Parotid gland (tissue), 1 donor: ENCODE data around the genes MATK and ZFR2.

DNA sequence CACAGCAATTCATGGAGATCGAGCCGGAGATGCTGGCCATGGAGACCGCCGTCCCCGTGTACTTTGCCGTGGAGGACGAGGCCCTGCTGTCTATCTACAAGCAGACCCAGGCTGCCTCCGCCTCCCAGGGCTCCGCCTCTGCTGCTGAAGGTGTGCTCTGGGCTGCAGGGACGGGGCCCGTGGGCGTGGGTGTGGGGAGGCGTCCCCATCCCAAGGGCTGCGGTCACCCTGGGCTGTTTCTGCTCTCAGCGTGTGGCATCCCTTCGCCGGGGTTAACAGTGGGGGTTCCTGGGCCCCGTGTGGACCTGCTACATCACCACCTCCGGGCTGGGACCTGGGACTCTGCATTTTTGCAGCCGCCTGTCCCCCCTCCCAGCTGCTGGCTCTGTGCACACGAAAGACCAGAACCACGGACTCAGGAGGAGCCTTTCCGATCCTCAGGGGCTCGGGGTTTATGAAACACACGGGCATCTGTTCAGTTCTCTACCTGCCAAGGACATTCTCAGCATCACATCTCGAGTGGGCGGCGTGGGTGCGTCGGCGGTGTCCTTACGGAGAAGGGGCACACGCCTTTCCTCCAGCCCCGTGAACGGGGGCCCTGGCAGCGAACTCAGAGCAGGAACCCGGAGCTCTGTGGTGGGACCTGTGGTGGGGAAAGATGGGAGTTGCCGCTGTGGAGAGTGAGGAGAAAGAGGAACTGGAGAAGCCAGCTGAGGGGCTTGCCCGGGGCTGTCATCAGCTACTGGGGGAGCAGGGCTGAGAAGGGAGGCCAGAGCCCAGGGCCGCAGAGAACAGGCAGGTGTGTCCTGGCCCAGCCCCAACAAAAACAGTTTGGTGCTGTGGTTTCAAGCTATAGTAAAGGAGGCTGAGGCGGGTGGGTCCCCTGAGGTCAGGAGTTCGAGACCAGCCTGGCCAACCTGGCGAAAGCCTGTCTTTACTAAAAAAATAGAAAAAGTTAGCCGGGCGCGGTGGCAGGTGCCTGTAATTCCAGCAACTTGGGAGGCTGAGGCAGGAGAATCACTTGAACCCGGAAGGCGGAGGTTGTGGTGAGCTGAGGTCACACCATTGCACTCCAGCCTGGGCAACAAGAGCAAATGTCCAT, 7.9 kb downstream of the NCLN start:
- PRO-cap, result no peak

DNA sequence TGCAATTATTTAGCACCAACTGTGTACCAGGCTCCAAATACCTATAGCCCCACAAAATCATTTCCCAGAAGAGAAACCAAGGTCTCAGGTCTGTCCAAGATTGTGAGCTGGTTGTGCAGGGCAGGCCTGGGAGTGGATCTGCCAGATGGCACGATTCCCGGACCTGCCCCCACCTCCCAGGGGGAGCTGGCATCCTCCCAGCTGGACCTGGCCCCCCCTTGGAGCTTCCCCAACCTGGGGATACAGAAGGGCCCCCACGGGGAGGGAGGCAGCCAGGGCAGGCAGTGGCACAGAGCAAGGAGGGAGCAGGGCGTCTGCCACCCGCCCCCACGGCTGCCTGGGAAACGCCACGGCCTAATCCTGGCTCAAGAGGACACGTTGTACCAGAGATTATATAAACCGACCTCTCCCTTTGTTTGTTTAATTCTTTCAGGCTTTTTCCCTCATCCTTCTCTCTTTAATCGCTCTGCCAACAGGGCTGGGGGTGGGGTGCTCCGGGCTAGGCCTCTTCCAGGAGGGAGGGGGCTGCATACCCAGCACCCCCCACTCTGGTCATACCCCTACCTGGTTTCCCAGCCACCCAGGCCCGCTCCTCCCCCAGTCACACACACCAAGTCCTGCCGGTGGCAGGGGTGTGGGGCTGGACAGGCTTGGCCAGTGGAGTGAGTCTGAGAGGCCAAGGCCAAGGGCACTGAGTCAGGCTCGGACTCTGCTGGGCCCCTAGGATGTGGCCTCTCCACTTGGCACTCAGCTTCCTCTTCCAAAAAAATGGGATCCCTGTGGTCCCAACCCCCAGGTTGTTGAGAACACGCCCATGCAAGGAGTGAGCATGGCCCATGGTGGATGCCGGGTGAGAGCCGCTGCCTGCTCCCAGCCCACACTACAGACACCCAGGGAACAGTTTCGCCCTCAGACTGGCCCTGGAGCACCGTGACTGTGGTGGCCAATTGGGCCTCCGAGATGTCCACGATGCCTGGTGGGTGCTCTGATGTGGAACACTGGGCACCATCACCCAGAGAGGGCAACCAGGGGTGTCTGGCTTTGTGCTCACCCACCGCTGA, 29.5 kb upstream of the NFIC start:
- PRO-cap, result no peak

- PRO-cap, result no peak
These were observed 1.1 kb upstream of the NFIC start for GRCh38 chr19:3365062-3365842.

GRCh38 chr19:3431588-3432230, 48.6 kb downstream of the SMIM24 start:
- PRO-cap, result no peak

DNA sequence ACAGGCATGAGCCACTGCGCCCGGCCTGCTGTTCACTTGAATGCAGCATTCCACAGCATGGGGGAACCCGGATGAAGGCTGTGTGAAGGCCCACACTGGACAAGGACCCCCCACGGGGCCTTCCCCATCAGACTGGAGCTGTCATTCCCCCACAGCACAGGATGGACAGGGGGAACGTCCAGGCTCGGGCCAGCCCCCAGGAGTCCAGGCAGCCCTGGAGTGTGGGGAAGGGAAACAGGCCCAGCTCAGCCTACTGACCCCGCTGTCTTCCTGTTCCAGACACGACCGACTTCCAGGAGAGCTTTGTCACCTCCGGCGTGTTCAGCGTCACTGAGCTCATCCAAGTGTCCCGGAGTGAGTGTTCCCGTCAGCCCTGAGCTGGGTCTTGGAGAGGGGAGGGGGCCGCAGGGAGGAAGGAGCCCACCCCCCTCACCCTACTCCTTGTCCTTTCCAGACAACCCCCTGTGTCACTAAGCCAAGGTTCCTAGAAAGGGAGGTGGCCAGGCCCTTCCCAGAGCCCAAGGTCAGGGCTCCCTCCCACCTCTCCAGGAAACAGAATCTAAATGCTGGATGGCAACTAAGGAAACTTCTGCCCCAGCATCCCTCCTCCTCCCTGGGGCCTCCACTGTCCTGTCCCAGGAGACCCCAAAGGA, 47.0 kb downstream of the SMIM24 start:
- PRO-cap, result no peak

DNA sequence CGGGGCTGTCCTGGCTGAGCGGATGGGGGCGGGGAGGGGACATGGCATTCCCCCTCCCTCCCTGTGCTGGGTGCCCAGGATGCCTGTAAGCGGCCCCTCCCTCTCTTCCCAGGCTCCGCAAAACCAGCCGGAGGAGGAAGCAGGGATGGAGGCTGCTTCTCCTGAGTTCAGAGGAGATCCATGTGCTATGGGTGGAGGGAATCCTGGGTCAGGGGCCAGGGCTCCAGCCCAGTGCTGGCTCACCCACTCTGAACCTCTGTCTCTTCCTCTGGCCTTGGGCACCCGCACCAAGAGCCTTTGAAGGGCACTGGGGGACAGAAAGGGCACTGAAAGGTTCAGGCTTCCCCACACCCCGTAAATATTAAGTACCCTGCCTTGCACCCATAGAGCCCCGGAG, 22.6 kb downstream of the SMIM24 start:
- PRO-cap, result unidirectional peak, plus-strand start at position 126 of the sequence

- PRO-cap, result no peak
These were observed 17.6 kb downstream of the SMIM24 start for GRCh38 chr19:3462459-3463321.

GRCh38 chr19:3470719-3471091, 9.6 kb downstream of the SMIM24 start:
- PRO-cap, result no peak

DNA sequence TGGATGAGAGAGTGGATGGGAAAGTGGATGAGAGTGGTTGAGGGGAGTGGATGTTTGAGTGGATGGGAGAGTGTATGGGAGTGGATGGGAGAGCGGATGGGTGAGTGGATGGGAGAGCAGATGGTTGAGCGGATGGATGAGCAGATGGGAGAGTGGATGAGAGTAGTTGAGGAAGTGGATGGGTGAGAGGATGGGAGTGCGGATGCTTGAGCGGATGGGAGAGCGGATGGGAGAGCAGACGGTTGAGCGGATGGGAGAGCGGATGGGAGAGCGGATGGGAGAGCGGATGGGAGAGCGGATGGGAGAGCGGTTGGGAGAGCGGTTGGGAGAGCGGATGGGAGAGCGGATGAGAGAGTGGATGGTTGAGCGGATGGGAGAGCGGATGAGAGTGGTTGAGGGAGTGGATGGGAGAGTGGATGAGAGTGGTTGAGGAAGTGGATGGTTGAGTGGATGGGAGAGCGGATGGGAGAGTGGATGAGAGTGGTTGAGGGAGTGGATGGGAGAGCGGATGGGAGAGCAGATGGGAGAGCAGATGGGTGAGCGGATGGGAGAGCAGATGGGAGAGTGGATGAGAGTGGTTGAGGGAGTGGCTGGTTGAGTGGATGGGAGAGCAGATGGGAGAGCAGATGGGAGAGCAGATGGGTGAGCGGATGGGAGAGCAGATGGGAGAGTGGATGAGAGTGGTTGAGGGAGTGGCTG, 10.0 kb upstream of the TEKTIP1 start:
- PRO-cap, result no peak

DNA sequence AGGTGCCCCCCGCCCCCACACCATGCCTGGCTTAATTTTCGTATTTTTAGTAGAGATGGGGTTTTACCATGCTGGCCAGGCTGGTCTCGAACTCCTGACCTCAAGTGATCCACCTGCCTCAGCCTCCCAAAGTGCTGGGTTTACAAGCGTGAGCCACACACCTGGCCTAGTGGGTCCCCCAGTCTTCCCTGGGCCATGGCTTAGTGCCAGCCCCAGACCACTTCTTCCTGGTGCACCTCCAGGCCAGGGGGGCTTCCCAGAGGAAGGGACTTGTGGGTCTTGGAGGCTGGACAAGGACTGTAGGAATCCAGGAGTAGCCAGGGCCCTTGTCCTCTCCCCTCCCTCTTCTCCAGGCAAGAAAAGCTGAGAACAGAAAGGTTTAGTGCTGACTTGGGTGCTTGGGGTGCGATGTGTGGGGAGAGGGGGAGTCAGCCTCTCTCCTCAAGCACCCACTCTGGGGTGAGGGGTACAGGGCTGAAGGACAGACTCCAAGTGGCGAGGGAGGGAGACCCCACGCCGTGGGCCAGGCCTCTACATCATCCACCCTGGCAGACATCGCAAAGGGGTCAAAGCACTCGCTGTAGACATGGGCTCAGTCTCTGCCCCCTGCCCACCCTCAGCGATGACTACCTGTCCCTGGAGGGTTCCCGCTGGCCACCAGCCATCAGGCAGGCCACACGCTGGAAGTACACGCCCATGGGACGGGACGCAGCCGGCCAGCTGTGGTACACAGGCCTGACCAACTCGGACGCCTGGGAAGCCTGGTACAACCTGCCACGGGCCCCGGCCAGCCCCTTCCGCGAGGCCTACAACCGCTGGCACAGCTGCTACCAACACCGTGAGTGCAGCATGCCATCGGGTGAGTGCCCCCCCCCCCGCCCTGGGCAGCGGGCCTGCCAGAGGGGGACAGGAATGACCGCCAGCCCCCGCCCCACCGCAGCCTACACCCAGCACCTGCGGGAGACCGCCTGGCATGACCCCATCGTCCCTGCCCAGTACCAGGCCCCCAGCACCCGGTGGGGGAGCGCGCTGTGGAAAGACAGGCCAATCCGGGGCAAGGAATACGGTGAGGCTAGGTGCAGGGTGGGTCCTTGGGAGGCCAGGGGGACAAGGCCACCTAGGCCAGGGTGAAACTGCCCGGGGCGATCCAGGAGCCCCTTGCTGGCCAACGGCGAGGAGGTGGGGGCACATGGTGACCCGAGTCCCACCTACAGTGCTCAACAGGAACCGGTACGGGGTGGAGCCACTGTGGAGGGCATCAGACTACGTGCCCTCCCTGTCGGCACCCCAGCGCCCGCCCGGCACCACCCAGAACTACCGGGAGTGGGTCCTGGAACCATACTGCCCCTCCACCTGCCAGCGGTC, 4.1 kb downstream of the TEKTIP1 start:
- PRO-cap, result no peak

- PRO-cap, result no peak
These were observed 9.6 kb upstream of the CACTIN start for GRCh38 chr19:3636323-3636538.

DNA sequence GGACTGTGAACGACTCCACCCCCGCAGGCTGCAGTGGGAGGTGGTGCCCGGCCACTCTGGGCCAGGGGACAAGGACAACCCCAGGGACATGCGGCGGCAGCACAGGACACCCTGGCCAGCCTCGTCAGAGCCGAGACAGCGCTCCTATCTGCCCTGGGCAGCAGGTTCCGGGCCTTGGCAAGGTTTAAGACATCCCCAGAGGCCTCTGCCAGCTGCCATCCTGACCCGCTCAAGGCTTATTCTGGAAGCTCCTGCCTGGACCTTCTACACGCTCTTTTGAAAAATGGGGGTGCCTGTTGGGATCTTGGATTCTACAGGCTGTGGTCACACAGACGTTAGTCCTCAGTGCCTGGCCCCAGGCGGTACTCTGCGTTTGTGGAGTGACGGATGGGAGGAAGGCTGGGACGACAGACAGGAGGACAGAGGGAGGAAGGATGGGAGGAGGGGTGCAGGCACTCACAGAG, 19.9 kb upstream of the CACTIN start:
- PRO-cap, result no peak

GRCh38 chr19:3668803-3669724, 31.2 kb downstream of the PIP5K1C start:
- PRO-cap, result no peak

DNA sequence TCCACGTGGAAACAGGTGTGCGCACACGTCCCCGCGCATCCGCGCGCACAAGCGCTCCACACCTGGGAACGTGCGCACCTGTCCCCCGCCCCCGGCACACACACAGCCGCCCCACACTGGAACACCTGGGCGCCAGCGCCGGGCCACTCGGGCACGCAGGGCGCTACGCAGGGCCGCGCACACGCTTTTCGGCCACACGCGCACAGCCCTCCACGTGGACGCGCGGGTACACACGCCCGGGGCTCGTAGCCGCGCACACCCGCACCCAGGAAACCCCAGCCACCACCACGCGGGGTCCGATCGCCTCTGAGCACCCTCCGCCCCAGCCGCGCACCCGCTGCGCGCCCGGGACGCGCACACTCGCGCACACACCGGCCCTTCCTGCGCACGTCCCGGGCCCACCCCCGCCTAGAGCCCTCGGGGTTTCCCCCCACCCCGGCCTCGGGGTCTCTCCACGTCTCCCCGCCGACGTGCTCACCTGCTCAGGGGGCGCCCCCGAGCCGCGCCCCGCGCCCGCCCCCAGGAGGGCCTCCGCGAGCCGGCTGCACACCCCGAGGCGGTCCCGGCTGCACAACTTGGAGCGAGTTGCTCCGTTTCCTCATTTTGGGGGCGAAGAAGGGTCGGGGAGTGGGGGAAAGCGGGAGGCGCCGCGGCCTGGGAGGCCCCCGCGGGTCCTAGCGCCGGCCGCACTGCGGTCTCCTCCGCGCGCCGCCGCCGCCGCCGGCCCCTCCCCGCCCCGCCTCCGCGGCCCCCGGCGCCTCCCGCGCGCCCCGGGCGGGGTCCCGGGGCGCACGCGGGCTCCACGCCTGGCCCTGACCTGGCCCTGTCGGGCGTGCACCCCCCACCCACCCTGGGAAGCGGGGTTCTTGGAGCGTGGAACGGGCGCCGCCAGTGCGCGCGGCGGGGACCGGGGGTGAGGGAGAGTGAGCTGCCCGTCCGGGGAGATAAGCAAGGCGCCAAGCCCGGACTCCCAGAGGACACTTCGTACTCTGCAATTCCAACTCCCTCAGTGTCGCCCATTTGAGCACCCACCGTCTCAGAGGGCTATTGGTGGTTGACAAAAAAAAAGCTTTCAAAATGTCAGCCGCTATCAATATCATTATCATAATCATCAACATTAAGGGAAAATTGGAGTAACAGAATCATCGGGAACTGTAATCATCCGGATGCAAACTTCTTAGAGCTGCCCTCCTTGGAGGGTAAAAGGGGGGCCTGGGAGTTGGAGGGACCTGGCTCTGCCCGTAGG, at the start of gene MATK:
MATK (minus strand) TSS at position 691 of the 1,246 bp plus-strand sequence.
- PRO-cap, result no peak

DNA sequence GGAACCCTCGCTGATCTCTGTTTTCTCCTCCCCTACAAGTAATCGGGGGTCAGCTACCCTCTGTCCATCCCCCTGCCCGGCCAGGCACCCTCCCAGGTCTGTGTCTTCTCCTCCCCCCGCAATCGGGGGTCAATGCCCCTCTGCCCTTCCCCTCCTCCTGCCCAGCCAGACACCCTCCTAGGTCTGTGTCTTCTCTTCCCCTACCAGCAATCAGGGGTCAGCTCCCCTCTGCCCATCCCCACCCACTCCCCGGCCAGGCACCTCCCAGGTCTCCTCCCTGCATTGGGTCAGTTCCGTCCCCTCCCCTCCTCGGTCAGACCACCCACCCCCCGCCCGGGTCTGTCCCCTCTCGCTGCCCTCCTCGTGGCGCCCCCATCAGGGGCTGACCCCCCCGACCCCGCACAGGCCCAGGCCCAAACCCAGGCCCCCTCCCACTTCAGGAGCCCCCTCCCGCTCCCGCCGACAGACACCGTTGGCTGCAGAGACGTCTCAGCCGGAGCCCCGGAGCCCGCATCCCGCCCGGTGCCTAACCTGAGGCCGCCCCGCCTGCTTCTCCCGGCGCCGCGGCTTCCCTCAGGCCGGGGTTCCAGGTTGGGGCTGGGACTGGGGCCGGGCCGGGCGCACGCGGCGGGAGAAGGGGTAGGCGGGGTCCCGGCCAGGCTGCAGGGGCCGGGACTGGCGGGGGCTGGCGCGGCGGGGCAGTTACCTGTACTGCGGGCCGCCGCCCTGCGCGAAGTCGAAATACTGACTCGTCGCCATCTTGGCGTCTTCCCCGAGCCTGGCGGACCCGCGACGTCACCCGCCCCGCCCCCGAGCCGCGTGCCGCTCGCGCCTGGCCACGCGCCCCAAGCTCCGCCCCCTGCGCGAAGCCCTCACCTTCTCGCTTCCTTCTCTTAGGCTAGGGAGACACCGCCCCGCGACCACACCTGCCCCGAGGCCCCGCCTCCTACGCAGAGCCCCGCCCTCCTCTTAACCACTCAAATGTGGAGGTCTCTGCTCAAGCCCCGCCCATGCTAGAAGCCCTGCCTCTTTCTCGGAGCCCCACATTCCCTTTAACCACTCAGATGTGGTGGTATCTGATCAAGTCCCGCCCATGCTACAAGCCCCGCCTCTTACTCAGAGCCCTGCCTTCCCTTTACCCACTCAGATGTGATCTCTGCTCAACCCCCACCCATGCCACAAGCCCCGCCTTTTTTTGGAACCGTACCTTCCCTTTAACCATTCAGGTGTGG, at the start of gene ZFR2:
ZFR2 (minus strand) TSS at position 780 of the 1,232 bp plus-strand sequence.
- PRO-cap, result no peak

GRCh38 chr19:3927135-3927404, 5.8 kb upstream of the NMRK2 start:
- PRO-cap, result no peak

DNA sequence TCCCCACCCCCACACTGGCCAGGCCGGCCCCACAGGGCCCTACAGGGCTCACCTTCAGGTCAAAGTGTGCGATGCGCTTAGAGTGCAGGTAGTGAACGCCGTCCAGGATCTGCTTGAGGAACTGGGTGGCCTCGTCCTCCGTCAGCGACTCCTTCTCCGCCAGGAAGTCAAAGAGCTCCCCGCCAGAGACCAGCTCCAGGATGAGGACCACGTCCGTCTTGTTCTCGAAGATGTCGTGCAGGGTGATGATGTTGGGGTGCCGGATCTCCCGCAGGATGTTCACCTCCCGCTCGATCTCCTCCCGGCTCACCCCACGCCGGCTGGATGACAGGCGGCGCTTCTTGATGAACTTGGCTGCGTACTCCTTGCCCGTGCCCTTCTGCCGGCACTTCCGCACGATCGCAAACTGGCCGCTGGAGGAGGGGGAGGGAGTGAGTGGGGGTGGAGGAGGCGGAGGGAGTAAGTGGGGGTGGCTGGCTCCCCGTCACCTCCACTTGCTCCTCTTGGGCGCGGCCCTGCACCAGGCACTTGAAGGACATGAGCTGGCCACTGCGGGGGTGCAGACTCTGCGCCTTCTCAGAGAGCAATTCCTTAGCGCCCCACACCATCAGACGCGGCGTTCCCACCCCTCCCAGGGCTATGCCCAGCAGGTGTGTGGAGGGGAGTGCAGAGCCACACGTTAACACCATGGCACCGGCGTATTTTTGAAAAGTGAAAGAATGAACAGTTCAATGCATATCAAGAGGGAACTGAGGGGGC, 6.1 kb downstream of the DAPK3 start:
- PRO-cap, result no peak

DNA sequence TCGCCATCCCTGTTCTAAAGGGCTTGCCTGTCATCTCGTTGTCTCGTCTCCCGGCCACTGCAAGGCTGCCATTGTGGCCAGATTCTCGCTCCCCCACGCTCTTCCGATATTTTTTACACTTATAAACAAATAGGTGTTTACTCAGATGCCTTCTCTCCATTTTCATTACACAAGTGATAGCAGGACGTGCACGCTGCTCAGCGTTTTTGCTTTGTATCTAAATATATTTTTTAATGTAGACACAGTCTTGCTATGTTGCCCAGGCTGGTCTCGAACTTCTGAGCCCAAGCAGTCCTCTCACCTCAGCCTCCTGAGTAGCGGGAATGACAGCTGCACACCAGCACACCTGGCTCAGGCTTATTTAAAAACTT, 12.9 kb downstream of the PIAS4 start:
- PRO-cap, result no peak

DNA sequence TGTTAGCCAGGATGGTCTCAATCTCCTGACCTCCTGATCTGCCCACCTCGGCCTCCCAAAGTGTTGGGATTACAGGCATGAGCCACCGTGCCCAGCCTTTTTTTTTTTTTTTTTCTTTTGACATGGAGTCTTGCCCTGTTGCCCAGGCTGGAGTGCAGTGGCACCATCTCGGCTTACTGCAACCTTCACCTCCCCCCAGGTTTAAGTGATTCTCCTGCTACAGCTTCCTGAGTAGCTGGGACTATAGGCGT, 25.8 kb downstream of the ZBTB7A start:
- PRO-cap, result no peak

DNA sequence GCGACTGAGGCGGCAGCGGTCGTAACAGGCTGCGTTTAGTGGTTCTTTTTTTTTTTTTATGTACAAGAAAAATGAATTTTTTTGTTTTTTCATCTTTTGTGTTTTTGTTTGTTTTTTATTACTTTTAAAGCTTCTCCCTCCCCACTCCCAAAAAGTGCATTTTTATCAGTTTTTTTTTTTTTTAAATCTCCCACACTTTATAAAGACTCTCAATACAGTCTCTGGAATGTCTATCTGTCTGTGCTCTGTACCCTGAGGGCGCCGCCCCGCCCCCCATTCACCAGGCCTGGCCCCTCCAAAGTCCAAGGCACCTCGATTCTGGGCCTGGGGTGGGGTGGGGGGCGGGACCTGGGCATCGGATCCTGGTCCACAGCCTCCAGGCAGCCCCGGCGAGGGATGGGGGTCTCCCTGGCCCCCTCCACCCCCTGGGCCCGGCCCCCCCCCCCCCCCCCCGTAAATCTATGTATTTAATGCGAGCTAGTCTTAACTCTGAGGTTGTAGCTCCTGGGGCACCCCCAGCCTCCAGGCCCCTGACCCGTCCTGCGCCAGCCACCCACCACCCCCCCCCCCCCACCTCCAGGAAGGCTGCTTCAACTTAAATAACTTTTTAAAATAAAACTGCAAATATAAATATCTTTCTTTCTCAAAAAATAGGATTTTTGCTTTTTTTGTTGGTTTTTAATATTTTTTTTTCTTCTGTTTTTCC, 23.3 kb downstream of the ZBTB7A start:
- PRO-cap, result no peak